ENCODE measurements around the gene KCNH5.

DNA sequence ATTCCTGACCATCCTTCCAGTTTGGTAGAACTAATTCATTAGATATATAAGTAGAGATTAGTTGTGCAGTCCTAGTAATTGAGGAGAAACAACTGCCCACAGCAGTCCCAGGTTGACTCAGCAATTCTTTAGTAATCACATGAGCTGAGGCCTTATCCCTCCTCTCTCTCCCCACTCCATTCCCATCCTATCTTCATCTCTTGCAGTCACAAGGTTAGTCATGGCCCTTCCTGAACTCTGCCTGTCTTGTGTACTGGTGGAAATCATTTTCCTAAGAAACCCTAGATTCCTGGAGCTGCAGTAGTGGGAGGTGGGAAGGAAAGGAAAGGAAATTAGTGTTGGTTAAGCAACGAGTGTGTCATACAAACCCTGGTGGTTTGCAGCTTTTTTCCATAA, 984 bp downstream of the SLC38A6 start:
- RAMPAGE, long total RNA, result no peak
- RRBS, result no CpG with 5 or more reads among the region's 1 CpG

- RAMPAGE, long total RNA, result no peak
- RRBS, result no CpG with 5 or more reads among the region's 10 CpGs
Measured at GRCh38 chr14:61125930-61126600, 145.0 kb downstream of the SLC38A6 start.

DNA sequence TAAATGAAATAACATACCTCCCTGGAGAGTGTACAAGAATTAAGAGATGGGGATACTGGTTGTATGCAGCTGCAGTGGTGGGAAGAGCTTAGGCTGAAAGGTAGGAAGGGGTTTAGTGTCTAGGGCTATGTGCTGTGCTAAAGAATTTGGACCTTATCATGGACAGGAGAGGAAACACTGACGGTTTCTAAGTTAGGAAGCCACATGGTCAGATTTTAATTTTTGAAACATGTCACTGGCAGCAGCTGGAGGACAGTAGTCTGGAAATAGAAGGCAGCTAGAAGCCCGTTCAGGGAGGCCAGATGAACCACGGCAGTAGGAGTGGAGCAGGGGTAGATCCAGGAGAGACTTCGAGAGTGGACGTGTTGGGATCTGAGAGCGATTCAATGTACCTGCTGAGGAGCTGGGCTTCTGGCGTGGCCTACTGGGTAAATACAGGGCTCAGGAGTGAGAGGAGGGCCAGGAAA, 64.8 kb downstream of the PRKCH start:
- RAMPAGE, long total RNA, result no peak
- RRBS, result no CpG with 5 or more reads among the region's 7 CpGs

DNA sequence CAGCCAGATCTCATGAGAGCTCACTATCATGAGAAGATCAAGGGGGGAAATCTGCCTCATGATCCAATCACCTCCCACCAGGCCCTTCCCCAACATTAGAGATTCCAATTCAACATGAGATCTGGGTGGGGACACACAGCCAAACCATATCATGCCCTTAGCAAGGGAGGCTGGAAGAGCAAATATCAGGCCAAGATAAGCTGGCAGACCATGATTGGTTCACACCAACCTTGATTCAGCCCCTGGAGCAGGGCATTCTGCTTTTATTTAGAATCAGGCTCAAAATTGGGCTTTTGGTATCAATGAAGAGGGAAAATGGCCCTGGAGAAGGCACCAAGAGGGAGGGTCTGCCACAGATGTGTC, 137.4 kb downstream of the PRKCH start:
- RAMPAGE, long total RNA, result no peak

- RAMPAGE, long total RNA, result no peak
- RRBS, result no CpG with 5 or more reads among the region's 9 CpGs
Measured at GRCh38 chr14:61471970-61472803, 150.8 kb downstream of the PRKCH start.

GRCh38 chr14:61472804-61473674, 151.7 kb downstream of the PRKCH start:
- RAMPAGE, long total RNA, result no peak
- RRBS, result no CpG with 5 or more reads among the region's 5 CpGs

DNA sequence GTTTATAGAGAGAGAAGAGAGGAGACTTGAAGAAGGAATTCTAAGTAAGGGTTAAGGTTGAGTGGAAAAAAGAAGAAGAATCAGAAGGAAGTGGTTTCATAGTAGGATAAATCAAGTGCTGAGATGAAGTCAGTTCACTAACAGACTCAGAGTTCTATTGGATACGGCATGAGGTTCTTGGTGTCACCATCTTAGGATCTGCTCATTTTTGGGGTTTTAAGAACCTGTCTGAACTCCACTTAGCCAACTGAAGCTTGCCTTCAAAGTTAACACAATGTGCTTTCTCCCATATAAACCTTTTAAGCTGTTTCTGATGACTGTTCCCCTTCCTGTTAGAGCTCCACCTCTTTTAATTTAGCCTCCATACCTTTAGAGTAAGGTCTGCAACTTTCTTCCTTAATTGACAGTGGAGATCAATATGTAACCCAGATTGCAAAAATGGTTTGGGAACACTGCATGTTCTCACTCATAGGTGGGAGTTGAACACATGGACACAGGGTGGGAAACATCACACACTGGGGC, 152.7 kb downstream of the PRKCH start:
- RAMPAGE, long total RNA, result no peak
- RRBS, result no CpG with 5 or more reads among the region's 1 CpG

- RAMPAGE, long total RNA, result no peak
- RRBS, result no CpG with 5 or more reads among the region's 4 CpGs
Measured at GRCh38 chr14:61543093-61543736, 152.1 kb upstream of the HIF1A start.

DNA sequence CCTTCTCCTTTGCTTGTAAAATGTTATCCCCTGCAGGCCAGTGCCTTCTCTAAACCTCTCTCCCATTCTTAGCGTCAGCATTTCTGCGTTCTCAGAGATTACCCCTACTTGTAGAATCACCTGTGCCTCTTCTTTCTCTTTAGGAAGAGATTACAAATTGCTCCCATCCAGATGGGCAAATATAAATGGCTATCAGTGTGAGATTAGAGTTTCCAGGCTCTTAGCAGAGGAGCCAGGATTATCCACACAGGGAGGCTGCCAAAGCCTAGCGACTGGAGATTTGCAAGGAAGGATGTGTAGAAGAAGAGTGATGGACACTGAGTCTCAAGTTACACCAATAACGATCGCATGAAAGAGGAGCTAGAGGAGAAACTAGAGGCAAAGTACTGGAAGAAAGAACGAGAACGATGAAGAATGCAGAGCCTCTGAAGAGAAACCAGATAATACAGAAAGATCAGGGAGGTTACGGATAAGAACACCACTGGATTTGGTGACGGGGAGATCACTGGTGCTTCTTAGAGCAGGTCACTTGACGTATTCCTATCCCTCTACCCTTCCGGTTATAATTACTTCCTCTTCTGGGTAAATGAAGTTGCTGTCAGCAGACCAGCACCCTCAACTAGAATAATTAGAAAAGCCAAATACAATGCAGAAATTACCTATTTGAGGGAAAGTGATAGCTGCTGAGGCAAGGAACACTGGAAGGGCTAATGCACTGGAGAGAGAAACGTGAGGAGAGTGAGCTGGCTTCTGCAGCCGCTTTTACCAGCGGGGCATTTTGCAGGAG, 93.3 kb upstream of the HIF1A start:
- RAMPAGE, long total RNA, result no peak
- RRBS, result no CpG with 5 or more reads among the region's 14 CpGs

DNA sequence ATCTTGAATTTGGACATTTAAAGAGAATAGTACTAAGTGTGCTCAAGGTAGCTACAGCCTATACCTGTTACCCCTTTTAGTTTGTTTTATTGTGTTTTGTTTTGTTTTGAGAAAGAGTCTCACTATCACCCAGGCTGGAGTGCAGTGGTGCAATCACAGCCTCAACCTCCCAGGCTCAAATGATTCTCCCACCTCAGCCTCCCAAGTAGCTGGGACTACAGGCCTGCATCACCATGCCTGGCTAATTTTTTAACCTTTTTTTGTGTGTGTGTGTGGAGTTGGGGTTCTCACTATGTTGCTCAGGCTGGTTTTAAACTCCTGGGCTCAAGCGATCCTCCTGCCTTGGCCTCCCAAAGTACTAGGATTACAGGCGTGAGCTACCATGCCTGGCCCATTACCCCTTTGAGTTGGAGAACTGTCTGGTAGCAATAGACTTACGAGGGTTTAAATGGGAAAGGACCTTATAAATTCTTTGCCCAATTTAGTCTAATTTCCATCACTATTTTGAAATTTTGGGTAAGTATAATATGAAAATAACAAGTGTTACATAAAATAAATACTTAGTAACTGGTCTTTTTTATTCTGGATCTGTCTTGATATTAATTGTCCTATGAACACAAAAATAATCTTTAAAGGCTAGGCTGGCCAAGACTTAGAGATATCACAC, 23.4 kb upstream of the SNAPC1 start:
- RAMPAGE, long total RNA, result no peak
- RRBS, result no CpG with 5 or more reads among the region's 3 CpGs

- RAMPAGE, long total RNA, result no peak
Measured at GRCh38 chr14:61739428-61739627, 22.9 kb upstream of the SNAPC1 start.

DNA sequence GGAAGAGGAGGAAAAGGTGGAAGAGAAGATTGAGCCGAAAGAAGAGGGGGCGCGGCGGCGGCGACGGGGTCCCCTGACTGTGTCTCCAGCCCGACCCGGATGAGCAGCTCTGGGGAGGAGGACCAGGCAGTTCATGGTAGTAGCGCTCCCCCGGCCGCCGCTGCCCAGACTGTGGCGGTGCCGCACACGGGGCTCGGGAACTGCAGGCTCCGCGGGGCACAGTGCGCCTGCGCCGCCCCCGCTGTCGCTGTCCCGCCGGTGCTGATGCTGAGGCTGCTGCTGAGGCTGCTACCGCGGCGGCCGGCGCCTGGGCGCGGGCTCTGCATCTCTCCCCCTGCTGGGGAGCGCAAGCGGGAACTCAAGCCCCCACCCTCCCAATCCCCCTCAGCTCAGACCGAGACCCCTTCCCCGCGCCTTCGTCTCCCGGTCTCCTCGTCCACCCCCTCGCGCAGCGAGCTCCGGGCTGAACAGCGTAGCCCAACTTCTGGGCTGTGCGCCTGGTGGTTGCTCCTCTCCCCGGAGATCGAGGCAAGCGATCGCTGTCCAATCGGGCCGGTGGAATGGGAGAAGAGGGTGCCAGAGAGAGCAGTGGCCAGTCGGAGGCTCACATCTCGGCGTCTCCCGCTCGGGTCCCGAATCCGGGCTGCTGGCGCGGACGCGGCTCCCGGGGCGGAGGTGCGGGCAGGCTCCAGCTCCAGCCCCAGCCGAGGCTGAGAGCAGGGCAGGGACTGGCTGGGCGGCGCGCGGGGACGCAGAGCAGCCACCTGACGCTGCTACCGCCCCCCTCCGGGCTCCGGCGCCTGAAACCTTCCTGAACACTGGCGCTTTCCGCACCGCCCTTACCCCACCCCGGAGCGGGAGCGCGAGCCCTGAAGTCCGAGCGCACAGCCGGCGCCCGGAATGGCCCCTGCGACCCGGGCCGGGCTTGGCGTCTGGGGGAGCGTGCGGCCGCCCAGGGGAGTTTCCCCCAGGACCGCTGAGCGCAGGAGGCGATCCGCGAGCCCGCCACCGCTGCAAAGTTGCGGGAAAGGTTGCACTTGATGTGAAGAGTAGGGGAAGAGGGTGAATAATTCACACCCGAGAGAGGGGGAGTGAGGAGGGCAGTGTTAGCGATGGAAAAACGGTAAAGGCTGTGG, at the start of gene KCNH5:
Gene KCNH5 (minus strand): TSS at position 204 of the 1,136 bp plus-strand sequence.
- RAMPAGE, long total RNA, result no peak
- RRBS, result 1% methylated on average over 35 of the region's 108 CpGs

DNA sequence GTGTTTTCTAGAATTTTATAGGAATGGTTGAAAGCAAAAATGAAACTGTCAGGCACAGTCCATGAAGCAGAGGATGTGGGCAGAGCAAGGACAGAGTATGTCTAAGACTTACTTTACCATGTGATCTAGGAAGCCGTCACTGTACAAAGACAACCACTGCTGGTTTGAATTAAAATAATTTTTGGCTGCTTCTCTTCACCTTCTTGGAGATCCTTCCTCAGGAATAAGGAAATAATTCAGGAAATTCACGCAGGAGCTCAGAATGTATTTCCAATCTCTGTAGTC, 31.6 kb upstream of the SGPP1 start:
- RAMPAGE, long total RNA, result no peak
- RRBS, result no CpG with 5 or more reads among the region's 2 CpGs

DNA sequence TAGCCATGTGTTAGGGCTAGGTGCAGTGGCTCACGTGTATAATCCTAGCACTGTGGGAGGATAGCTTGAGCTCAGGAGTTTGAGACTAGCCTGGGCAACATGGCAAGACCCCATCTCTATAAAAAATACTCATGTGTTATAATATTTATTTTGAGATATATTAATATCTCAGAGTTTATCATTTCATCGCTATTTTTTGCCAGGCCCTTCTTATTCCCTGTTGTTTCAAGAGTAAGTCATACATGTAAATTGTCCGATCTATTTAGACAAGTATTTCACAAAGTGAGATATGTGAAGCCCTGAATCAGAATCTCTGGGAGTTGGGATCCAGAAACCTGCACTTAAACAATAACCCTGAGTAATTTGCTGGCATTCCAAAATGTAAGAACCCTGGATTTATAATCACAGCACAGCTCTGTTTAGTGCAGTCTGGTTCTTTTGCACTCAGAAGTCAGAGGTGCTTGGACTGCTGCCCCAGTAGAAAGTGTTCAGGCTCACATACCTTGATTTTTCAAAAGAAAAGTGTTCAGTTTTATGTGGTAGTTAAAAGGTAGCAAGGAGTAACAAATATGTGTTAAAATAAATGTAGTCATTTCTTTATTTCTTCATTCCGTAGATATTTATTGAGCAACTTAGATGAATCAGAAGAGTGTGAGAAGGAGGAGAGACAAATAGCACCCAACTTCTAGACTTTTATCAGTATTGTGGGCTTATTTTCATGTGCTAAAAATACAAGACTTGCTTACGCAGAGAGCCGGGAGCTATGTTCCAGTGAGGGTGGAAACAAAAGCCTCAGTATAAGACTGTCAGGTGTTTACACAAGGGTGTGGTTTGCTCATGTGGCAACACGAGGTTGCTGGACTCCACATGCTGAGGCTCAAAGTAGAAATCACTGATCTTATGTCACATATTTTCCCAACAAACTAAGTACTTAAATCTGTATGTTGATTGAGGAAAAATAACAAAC, 70.0 kb downstream of the SYNE2 start:
- RAMPAGE, long total RNA, result no peak
- RRBS, result no CpG with 5 or more reads among the region's 7 CpGs

GRCh38 chr14:64060602-64061099, 207.8 kb downstream of the SYNE2 start:
- RAMPAGE, long total RNA, result no peak
- RRBS, result no CpG with 5 or more reads among the region's 5 CpGs

- RAMPAGE, long total RNA, result no peak
- RRBS, result no CpG with 5 or more reads among the region's 9 CpGs
Measured at GRCh38 chr14:64082644-64083563, 211.3 kb downstream of the ESR2 start.

- RAMPAGE, long total RNA, result no peak
- RRBS, result no CpG with 5 or more reads among the region's 7 CpGs
Measured at GRCh38 chr14:64391365-64391842, 3.3 kb downstream of the MTHFD1 start.

- RAMPAGE, long total RNA, result no peak
- RRBS, result no CpG with 5 or more reads among the region's 3 CpGs
Measured at GRCh38 chr14:64393131-64393893, 5.2 kb downstream of the MTHFD1 start.

DNA sequence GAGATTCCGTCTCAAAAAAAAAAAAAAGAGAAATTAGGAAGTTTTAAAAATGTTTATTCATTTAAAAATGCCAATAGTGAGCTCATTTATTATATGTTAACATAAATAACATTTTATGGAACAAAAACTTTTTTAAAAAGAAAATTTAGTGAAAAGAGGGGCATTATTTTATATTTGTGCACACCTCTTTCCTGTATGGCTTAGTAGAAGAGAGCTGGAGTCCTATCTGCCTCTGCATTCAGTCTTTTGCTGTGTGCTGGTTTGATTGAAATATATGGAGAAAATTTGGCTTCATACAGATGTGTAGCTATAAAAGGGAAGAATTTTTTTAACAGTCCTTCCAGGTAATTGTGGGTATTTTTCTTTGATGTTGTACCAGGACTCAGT, 13.5 kb downstream of the MTHFD1 start:
- RAMPAGE, long total RNA, result no peak
- RRBS, result no CpG with 5 or more reads among the region's 1 CpG

DNA sequence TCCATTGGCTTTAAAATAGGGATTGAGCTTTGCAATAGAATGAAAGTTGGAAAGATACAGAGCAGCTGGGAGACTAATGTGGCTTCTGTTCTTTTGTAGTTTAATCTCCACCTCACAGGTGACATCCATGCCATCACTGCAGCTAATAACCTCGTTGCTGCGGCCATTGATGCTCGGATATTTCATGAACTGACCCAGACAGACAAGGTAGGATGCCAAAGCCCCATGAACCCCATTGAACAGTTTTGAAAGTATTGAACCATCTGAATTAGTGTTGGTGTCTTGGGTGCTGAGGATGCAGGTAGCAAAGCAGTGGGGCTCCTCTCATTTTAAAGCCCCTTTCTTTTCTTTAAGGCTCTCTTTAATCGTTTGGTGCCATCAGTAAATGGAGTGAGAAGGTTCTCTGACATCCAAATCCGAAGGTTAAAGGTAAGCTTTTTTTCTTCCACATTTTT, 33.8 kb upstream of the AKAP5 start:
- RAMPAGE, long total RNA, result no peak
- RRBS, result no CpG with 5 or more reads among the region's 5 CpGs

All from kidney epithelial cell (primary cell).